ENCODE measurements around a stretch of chr10.

DNA sequence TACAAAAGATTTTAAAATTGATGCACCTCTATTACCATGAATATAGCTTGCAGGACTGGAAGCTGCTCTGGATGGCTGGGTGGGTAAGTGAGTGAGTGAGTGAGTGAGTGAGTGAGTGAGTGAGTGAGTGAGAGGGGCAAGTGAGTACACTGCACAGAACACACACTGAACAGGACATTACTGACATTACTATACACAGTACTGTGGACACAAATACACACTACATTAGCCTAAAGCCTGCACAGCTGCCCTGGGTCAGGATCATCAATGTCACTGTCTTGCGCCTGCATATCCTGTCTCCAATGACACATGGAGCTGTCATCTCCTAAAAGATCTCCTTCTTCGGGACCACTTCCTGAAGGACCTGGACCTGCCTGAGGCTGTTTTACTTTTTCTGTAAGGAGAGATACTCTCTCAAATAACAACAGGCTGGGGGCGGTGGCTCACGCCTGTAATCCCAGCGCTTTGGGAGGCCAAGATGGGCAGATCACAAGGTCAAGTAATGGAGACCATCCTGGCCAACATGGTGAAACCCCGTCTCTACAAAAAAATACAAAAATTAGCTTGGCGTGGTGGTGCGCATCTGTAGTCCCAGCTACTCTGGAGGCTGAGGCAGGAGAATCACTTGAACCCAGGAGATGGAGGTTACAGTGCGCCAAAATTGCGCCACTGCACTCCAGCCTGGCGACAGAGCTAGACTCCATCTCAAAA lies 18.2 kb downstream of the ITGB1 start:
- RAMPAGE, long total RNA, result no peak
- RRBS, result no CpG with 5 or more reads among the region's 11 CpGs
PRO-cap:
- standard, result no peak
- CoPRO, capped RNA only, 2 experiments, result no peak in any of the 2 experiments
- CoPRO, capped and uncapped RNA, 2 experiments, result no peak in any of the 2 experiments
- CoPRO, uncapped RNA only, 2 experiments, result peak in 1 of 2 experiments; most common minus-strand start position 420 of the sequence (in 1)
CAGE:
- cytosol, long polyA plus RNA, result no peak
- long polyA plus RNA, result no peak
- nucleolus, long total RNA, result no peak
- nucleus, long polyA plus RNA, result no peak

GRCh38 chr10:33116271-33116721 lies 158.3 kb upstream of the ITGB1 start:
- RAMPAGE, long total RNA, result no peak
- RRBS, result no CpG with 5 or more reads among the region's 5 CpGs
PRO-cap:
- standard, result no peak
- CoPRO, capped RNA only, 2 experiments, result no peak in any of the 2 experiments
- CoPRO, capped and uncapped RNA, 2 experiments, result no peak in any of the 2 experiments
- CoPRO, uncapped RNA only, 2 experiments, result no peak in any of the 2 experiments
CAGE:
- cytosol, long polyA plus RNA, result no peak
- long polyA plus RNA, result no peak
- nucleolus, long total RNA, result no peak
- nucleus, long polyA plus RNA, result no peak

DNA sequence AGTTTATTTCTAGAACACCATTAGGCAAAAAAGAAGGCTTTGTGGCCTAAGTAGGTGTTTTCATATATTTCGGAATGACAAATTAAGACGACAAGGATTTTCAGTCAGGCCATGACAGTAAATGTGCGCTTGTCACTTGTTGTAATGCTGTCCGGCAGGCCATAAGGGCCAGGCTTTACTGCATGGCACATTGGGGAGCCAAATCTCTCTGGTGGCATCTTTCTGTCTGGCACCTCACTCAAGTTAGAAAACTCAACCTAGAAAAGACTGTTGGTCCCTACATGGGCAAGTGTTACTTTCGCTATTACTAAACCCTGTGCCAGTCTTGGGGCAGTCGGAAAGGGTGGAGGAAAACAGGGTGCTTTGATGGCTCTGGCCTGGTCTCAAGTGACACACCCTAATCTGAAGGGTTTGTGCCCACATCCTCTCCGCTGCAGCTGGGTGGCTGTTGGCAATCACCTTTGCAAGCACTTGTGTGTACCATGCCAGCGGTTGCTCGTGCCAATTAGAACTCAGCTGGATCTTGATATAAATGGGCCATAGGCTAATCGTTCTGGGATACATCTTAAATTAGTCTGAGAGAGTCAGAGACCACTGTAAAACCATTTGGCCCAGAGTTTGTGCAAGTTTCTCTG lies 159.7 kb upstream of the ITGB1 start:
- RAMPAGE, long total RNA, result no peak
- RRBS, result no CpG with 5 or more reads among the region's 10 CpGs
PRO-cap:
- standard, result no peak
- CoPRO, capped RNA only, 2 experiments, result no peak in any of the 2 experiments
- CoPRO, capped and uncapped RNA, 2 experiments, result no peak in any of the 2 experiments
- CoPRO, uncapped RNA only, 2 experiments, result no peak in any of the 2 experiments
CAGE:
- cytosol, long polyA plus RNA, result no peak
- long polyA plus RNA, result no peak
- nucleolus, long total RNA, result no peak
- nucleus, long polyA plus RNA, result no peak

- RAMPAGE, long total RNA, result no peak
- RRBS, result no CpG with 5 or more reads among the region's 4 CpGs
PRO-cap:
- standard, result no peak
- CoPRO, capped RNA only, 2 experiments, result no peak in any of the 2 experiments
- CoPRO, capped and uncapped RNA, 2 experiments, result no peak in any of the 2 experiments
- CoPRO, uncapped RNA only, 2 experiments, result no peak in any of the 2 experiments
CAGE:
- cytosol, long polyA plus RNA, result no peak
- long polyA plus RNA, result no peak
- nucleolus, long total RNA, result no peak
- nucleus, long polyA plus RNA, result no peak
Measured at GRCh38 chr10:33145311-33145860, 187.4 kb upstream of the ITGB1 start.

- RAMPAGE, long total RNA, result no peak
- RRBS, result no CpG with 5 or more reads among the region's 16 CpGs
PRO-cap:
- standard, result no peak
- CoPRO, capped RNA only, 2 experiments, result no peak in any of the 2 experiments
- CoPRO, capped and uncapped RNA, 2 experiments, result no peak in any of the 2 experiments
- CoPRO, uncapped RNA only, 2 experiments, result no peak in any of the 2 experiments
CAGE:
- cytosol, long polyA plus RNA, result no peak
- long polyA plus RNA, result no peak
- nucleolus, long total RNA, result no peak
- nucleus, long polyA plus RNA, result no peak
Measured at GRCh38 chr10:33258831-33259567, 75.5 kb downstream of the NRP1 start.

DNA sequence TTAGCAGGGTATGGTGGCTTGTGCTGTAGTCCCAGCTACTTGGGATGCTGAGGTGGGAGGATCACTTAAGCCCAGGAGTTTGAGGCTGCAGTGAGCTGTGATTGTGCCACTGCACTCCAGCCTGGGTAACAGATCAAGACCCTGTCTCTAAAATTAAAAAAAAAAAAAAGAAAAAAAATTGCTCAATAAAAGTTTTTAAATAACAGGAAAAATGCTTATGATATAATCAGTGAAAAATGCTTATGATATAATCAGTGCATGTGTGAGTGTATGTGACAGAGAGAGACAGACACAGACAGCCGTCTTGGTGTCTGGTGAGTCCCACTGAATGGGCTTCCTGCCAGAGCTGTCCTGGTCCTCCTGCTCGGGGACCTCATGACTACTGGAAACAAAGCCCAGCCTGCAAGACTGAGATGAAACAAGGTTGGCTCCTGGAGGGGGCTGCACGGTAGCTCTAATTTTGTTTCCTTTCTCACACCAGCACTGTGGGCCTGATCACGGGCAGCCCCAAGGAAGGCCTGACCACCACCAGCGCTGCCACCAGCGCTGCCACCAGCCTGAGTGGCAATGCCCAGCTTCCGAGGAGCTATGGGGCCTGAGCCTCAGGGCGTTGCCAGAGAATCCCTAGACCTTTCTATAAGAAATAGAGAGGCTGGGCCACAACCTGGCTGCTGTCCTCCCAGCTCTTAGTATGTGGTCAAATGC lies 57.4 kb downstream of the NRP1 start:
- RAMPAGE, long total RNA, result no peak
- RRBS, result no CpG with 5 or more reads among the region's 8 CpGs
PRO-cap:
- standard, result no peak
- CoPRO, capped RNA only, 2 experiments, result no peak in any of the 2 experiments
- CoPRO, capped and uncapped RNA, 2 experiments, result no peak in any of the 2 experiments
- CoPRO, uncapped RNA only, 2 experiments, result no peak in any of the 2 experiments
CAGE:
- cytosol, long polyA plus RNA, result no peak
- long polyA plus RNA, result no peak
- nucleolus, long total RNA, result no peak
- nucleus, long polyA plus RNA, result no peak

DNA sequence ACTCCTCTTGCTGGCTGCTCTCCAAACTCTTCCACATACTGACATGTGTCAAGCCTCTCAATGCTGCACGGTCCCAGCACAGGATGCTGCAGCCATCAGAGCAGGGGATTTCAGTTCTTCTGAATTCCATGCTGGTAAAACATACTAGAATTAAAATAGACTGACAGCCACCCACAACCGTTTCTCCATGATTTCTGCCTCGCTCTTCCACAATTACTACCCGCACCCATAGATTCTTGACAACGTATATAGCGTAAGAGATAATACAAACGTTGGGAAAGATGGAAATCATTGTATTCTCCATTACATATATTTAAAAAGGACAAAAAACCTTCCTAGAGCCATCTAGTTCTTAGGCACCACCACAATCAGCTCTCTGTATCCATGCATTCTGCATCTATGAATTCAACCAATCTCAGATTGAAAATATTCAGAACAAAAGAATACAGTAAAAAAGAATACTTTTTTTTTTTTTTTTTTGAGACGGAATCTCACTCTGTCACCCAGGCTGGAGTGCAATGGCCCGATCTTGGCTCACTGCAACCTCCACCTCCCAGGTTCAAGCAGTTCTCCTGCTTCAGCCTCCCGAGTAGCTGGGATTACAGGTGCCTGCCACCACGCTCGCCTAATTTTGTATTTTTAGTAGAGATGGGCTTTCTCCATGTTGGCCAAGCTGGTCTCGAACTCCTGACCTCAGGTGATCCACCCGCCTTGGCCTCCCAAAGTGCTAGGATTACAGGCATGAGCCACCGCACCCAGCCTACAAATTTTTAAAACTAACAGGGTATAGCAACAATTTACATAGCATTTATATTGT lies 206.8 kb downstream of the PARD3 start:
- RAMPAGE, long total RNA, result no peak
- RRBS, result no CpG with 5 or more reads among the region's 15 CpGs
PRO-cap:
- standard, result no peak
- CoPRO, capped RNA only, 2 experiments, result no peak in any of the 2 experiments
- CoPRO, capped and uncapped RNA, 2 experiments, result no peak in any of the 2 experiments
- CoPRO, uncapped RNA only, 2 experiments, result no peak in any of the 2 experiments
CAGE:
- cytosol, long polyA plus RNA, result no peak
- long polyA plus RNA, result no peak
- nucleolus, long total RNA, result no peak
- nucleus, long polyA plus RNA, result no peak

GRCh38 chr10:34801023-34801445 lies 14.1 kb downstream of the PARD3 start:
- RAMPAGE, long total RNA, result no peak
- RRBS, result no CpG with 5 or more reads among the region's 5 CpGs
PRO-cap:
- standard, result no peak
- CoPRO, capped RNA only, 2 experiments, result no peak in any of the 2 experiments
- CoPRO, capped and uncapped RNA, 2 experiments, result no peak in any of the 2 experiments
- CoPRO, uncapped RNA only, 2 experiments, result no peak in any of the 2 experiments
CAGE:
- cytosol, long polyA plus RNA, result no peak
- long polyA plus RNA, result no peak
- nucleolus, long total RNA, result no peak
- nucleus, long polyA plus RNA, result no peak

DNA sequence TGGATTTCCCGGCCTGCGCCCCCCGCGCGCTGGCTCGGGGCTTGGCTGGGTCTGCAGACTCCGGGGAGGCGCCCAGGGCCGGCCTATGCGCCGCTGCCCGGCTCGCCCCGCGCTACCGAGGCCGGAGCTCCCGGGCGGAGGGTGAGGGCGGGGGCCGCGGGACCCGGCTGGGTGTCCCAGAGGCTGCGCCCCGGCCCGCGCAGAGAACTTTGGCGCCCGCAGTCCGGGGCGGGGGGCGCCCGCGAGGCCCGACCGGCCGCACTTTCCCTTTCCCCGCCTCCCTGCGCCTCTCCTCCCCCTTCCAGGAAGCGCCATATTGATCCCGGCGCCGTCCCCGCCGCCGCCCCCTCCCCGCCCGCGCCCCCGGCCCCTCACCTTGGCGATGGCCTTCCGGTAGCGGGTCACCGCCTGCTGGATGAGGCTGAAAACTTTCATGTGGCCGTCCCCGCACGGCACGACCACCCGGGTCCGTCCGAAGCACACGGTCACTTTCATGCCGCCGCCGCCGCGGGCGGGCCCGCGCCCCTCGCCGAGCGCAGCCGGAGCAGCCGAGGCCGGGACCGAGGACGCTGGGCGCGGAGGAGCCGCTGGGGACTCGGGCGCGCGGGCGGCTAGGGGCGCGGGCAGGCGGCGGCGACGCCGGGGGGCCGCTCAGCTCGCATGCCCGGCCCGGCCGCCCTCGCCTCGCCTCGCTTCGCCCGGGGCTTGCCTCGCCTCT lies 436 bp downstream of the PARD3 start:
- RAMPAGE, long total RNA, result no peak
- RRBS, result 3% methylated on average over 59 of the region's 104 CpGs
PRO-cap:
- standard, result bidirectional peak, plus-strand start at position 314 of the sequence, minus-strand start at position 289 of the sequence
- CoPRO, capped RNA only, 2 experiments, result peak in 2 of 2 experiments; most common plus-strand start position 314 of the sequence (in 2); most common minus-strand start position 246 of the sequence (in 1)
- CoPRO, capped and uncapped RNA, 2 experiments, result no peak in any of the 2 experiments
- CoPRO, uncapped RNA only, 2 experiments, result no peak in any of the 2 experiments
CAGE:
- cytosol, long polyA plus RNA, result no peak
- long polyA plus RNA, result no peak
- nucleolus, long total RNA, result no peak
- nucleus, long polyA plus RNA, result no peak

DNA sequence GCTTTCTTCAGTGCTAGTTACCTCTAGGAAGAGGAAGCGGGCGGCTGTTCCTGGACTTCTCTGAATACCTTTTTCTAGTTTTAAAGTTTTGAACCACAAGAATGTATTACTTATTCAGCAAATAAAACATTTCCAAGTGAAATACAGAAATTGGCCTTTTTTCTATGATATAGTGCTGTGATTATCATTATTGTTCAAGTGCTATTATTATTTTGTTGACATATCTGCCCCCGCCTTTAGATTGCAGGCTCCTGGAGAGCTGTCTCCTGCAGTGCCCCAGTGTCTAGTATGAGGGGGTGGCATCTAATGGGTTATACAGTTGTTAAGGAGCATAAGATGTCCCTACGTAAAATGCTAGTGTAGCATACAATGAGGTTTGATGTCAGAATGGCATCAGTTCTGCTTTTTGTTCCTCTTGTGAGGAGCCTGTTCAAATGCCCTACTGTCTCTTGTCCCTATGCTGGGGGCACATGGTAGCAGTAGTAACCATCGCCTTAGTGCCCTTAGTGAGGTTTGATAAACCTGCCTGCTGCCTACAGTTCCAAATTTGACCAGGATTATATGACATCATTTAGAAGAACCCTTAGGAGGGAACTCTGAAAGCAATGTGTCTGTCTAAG lies 9.5 kb downstream of the CREM start:
- RAMPAGE, long total RNA, result no peak
- RRBS, result no CpG with 5 or more reads among the region's 5 CpGs
PRO-cap:
- standard, result no peak
- CoPRO, capped RNA only, 2 experiments, result no peak in any of the 2 experiments
- CoPRO, capped and uncapped RNA, 2 experiments, result no peak in any of the 2 experiments
- CoPRO, uncapped RNA only, 2 experiments, result no peak in any of the 2 experiments
CAGE:
- cytosol, long polyA plus RNA, result no peak
- long polyA plus RNA, result no peak
- nucleolus, long total RNA, result no peak
- nucleus, long polyA plus RNA, result no peak

GRCh38 chr10:35140502-35141269 lies 14.0 kb downstream of the CREM start:
- RAMPAGE, long total RNA, result no peak
- RRBS, result no CpG with 5 or more reads among the region's 4 CpGs
PRO-cap:
- standard, result no peak
- CoPRO, capped RNA only, 2 experiments, result no peak in any of the 2 experiments
- CoPRO, capped and uncapped RNA, 2 experiments, result no peak in any of the 2 experiments
- CoPRO, uncapped RNA only, 2 experiments, result no peak in any of the 2 experiments
CAGE:
- cytosol, long polyA plus RNA, result no peak
- long polyA plus RNA, result no peak
- nucleolus, long total RNA, result no peak
- nucleus, long polyA plus RNA, result no peak

DNA sequence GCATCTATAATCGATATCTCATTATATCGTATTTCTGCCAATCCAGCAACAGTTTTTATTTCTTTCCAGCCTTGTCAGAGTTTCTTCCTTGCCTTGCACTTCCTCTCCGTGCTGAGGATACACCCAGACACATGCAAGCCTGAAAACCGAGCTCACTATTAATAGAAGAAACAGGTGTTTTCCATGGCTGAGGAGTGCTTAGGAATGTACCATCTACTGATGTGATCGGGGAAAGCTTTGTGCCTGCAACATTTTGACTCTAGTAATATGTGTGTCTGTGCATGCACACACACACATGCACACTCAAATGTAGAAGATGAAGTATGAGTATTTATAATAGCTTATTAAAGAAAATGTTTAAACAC lies 82.6 kb downstream of the CREM start:
- RAMPAGE, long total RNA, result no peak
- RRBS, result no CpG with 5 or more reads among the region's 5 CpGs
PRO-cap:
- standard, result no peak
- CoPRO, capped RNA only, 2 experiments, result no peak in any of the 2 experiments
- CoPRO, capped and uncapped RNA, 2 experiments, result no peak in any of the 2 experiments
- CoPRO, uncapped RNA only, 2 experiments, result no peak in any of the 2 experiments
CAGE:
- cytosol, long polyA plus RNA, result no peak
- long polyA plus RNA, result no peak
- nucleolus, long total RNA, result no peak
- nucleus, long polyA plus RNA, result no peak

DNA sequence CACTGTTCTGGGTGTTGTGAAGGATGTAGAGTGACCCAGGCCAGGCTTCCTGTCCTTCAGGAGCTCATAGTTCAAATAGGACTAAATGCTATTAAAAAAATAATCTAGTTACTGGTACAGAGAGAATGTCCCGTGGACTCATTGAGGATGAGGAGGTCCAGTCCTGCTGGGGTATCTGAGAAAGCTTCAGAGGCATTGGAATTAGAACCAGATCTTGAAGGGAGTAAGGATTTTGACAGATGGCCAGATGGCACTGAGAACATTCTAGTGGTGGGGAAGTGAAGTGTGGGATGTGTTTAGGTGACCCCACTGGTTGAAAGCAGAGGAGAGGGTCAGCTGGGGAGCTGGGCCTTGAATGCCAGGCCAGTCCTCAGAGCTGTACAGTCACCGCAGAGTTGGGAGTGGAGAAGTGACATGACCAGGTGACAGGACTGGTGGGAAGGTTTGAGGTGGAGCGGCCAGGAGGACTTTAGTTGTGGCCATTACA lies 56.1 kb downstream of the CCNY start:
- RAMPAGE, long total RNA, result no peak
- RRBS, result no CpG with 5 or more reads among the region's 3 CpGs
PRO-cap:
- standard, result no peak
- CoPRO, capped RNA only, 2 experiments, result no peak in any of the 2 experiments
- CoPRO, capped and uncapped RNA, 2 experiments, result no peak in any of the 2 experiments
- CoPRO, uncapped RNA only, 2 experiments, result no peak in any of the 2 experiments
CAGE:
- cytosol, long polyA plus RNA, result no peak
- long polyA plus RNA, result no peak
- nucleolus, long total RNA, result no peak
- nucleus, long polyA plus RNA, result no peak

DNA sequence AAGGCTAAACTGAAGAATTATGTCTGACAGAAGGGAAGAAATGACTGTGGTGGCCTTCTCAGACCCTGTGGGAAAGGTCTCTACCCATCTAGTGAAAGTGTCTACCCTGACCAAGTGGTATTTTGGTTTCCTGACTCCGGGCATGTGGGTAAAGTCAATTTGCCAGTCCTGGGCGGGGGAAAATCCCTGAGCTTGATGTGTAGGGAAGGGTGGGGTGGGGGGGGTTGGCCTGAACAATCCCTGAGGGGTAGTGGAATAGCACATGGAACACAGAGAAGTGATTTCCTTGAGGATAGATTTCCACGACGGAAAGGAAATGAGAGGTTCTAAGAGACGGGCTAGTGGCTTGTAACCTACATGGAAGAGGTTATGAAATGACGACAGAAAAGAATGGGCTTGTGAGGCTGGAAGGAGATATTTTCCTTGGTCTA lies 66.6 kb downstream of the CCNY start:
- RAMPAGE, long total RNA, result no peak
- RRBS, result no CpG with 5 or more reads among the region's 6 CpGs
PRO-cap:
- standard, result no peak
- CoPRO, capped RNA only, 2 experiments, result no peak in any of the 2 experiments
- CoPRO, capped and uncapped RNA, 2 experiments, result no peak in any of the 2 experiments
- CoPRO, uncapped RNA only, 2 experiments, result no peak in any of the 2 experiments
CAGE:
- cytosol, long polyA plus RNA, result no peak
- long polyA plus RNA, result no peak
- nucleolus, long total RNA, result no peak
- nucleus, long polyA plus RNA, result no peak

GRCh38 chr10:35407467-35408155 lies 71.3 kb downstream of the CCNY start:
- RAMPAGE, long total RNA, result no peak
- RRBS, result no CpG with 5 or more reads among the region's 19 CpGs
PRO-cap:
- standard, result no peak
- CoPRO, capped RNA only, 2 experiments, result no peak in any of the 2 experiments
- CoPRO, capped and uncapped RNA, 2 experiments, result no peak in any of the 2 experiments
- CoPRO, uncapped RNA only, 2 experiments, result no peak in any of the 2 experiments
CAGE:
- cytosol, long polyA plus RNA, result no peak
- long polyA plus RNA, result no peak
- nucleolus, long total RNA, result no peak
- nucleus, long polyA plus RNA, result no peak

GRCh38 chr10:35411855-35412375 lies 75.6 kb downstream of the CCNY start:
- RAMPAGE, long total RNA, result no peak
- RRBS, result no CpG with 5 or more reads among the region's 1 CpG
PRO-cap:
- standard, result no peak
- CoPRO, capped RNA only, 2 experiments, result no peak in any of the 2 experiments
- CoPRO, capped and uncapped RNA, 2 experiments, result no peak in any of the 2 experiments
- CoPRO, uncapped RNA only, 2 experiments, result peak in 1 of 2 experiments; most common plus-strand start chr10:35412295 (in 1)
CAGE:
- cytosol, long polyA plus RNA, result no peak
- long polyA plus RNA, result no peak
- nucleolus, long total RNA, result no peak
- nucleus, long polyA plus RNA, result no peak

GRCh38 chr10:35422298-35422834 lies 86.1 kb downstream of the CCNY start:
- RAMPAGE, long total RNA, result no peak
- RRBS, result no CpG with 5 or more reads among the region's 4 CpGs
PRO-cap:
- standard, result no peak
- CoPRO, capped RNA only, 2 experiments, result no peak in any of the 2 experiments
- CoPRO, capped and uncapped RNA, 2 experiments, result no peak in any of the 2 experiments
- CoPRO, uncapped RNA only, 2 experiments, result no peak in any of the 2 experiments
CAGE:
- cytosol, long polyA plus RNA, result no peak
- long polyA plus RNA, result no peak
- nucleolus, long total RNA, result no peak
- nucleus, long polyA plus RNA, result no peak

DNA sequence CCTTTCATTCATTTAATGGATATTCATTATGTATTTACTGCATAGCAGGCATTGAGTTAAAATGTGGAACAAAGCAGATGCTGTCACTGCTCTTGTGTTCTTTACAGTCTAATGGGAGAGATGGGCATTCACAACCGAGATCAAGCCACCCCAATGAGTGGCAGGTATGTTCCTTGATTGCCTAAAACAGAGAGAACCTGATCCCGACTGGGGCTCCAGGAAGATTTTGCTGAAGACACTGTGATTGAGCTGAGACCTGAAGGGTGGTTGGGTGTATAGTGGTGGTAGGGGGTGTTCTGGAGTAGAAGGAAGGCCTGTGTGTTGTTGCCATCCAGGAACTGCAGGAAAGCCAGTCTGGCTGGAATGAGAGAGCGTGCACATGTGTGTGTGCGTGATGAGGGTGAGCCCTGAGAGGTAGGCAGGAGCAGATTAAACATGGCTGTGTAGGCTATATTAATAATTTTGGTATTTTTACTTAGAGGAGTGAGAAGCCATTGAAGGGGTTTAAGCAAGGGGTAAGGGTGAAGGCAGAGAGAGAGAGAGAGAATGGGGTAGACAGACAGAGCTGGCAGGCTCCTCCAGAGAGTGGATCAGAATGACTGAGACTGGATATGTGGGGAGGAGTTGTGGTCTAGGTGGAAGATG lies 91.9 kb downstream of the CCNY start:
- RAMPAGE, long total RNA, result no peak
- RRBS, result no CpG with 5 or more reads among the region's 4 CpGs
PRO-cap:
- standard, result no peak
- CoPRO, capped RNA only, 2 experiments, result no peak in any of the 2 experiments
- CoPRO, capped and uncapped RNA, 2 experiments, result no peak in any of the 2 experiments
- CoPRO, uncapped RNA only, 2 experiments, result no peak in any of the 2 experiments
CAGE:
- cytosol, long polyA plus RNA, result no peak
- long polyA plus RNA, result no peak
- nucleolus, long total RNA, result no peak
- nucleus, long polyA plus RNA, result no peak

Measured in K562 (cell line).